IMR-90 (cell line): ENCODE results near the gene MLX.

DNA sequence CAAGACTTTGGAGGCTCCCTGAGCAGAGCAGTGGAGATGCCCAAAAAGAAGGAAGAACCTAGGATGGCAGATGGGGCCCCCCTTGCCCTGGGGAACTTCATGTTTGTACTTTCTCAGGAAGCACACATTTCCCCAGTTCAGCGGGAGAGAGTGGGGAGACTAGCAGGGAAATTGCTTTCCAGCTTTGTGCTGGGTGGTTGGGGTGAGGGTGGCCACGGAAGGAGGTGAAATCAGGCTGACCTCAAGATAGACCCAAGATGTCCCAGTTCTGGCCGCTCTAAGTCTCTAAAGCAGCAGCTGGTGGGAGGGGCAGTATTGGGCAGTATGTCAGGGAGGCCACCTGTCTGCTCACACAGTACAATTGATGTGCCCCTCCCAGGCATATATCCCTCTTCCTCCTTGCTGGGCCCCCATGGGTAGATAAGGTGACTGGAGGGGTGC lies 17.2 kb upstream of the NAGLU start:
- RRBS = no CpG with 5 or more reads among the region's 3 CpGs
CAGE:
- cytosol, long polyA plus RNA = no peak
- long polyA plus RNA = no peak
- nucleus, long polyA plus RNA = no peak

DNA sequence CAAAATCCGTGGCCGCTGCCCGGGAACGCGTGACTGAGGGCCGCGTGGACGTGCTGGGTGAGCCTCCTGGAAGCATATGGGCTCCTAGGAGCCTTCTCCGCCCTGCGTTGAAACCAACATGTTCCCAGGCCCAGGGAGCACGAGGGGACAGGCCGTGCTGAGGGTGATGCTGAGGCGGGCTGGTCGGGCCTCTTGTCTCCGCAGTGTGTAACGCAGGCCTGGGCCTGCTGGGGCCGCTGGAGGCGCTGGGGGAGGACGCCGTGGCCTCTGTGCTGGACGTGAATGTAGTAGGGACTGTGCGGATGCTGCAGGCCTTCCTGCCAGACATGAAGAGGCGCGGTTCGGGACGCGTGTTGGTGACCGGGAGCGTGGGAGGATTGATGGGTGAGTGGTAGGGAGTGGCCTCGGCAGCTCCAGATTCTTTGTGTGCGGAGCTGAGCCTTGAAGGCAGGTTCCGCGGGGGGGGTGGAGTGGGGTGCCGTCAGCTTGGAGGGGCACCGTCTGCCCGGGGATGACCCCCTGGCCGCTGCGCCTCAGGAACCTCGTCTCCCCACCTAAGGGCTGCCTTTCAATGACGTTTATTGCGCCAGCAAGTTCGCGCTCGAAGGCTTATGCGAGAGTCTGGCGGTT lies 627 bp downstream of the HSD17B1 start:
- RRBS = 91% methylated on average over 3 of the region's 46 CpGs
CAGE:
- cytosol, long polyA plus RNA = no peak
- long polyA plus RNA = no peak
- nucleus, long polyA plus RNA = no peak

DNA sequence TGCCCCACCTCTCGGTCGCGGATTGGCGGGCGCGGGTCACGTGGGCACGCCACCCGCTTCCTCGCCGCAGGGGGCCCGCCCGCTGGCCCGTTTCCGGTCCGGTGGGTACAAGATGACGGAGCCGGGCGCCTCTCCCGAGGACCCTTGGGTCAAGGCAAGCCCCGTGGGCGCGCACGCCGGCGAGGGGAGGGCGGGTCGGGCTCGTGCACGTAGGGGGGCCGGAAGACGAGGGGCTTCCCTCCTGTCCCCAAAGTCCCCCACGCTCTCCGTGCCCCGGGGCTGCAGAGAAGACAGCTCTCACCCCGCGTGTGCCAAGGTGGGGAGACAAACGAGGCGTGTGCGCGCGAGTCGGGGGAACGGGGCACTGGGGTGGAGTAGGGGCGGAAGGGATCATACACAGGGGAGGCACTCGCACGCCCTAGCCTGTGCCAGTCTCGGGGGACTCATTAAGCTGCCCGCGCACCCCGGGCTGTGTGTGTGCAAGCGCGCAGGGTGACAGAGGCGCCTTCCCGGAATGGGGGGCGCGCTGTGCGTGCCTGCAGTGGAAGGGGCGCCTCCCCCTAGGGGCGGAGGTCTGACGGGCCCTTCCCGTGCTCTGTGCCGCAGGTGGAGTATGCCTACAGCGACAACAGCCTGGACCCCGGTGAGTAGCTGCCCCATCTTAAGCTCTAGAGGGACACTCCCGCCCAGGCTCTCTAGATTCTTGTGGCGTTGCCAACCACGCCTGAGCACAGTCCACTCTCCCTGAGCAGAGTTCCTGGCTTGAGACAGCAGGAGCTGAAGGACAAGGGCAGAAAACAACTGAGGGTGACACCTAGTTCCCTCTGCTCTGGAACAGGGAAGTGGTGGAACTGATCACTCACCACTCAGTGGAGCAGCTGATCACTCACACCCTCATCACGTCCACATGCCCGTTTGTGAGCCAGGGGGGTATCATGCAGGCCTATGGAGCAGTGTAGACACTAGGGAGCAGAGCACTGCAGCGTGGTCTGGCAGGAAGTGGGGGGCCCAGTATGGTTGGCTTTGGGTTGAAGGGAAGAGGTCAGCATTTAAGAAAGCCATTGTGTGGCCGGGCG lies at the start of gene MLX:
Gene MLX (plus strand): TSS at position 88 of the 1,076 bp plus-strand sequence.
- RRBS = 2% methylated on average over 23 of the region's 73 CpGs
CAGE:
- cytosol, long polyA plus RNA = start-site peak on the plus strand centred at position 89 of the sequence, 43 bp wide, 640 and 1,388 reads in 2 replicates
- long polyA plus RNA = start-site peak on the plus strand centred at position 101 of the sequence, 48 bp wide, 689 and 1,056 reads in 2 replicates
- nucleus, long polyA plus RNA = no peak

DNA sequence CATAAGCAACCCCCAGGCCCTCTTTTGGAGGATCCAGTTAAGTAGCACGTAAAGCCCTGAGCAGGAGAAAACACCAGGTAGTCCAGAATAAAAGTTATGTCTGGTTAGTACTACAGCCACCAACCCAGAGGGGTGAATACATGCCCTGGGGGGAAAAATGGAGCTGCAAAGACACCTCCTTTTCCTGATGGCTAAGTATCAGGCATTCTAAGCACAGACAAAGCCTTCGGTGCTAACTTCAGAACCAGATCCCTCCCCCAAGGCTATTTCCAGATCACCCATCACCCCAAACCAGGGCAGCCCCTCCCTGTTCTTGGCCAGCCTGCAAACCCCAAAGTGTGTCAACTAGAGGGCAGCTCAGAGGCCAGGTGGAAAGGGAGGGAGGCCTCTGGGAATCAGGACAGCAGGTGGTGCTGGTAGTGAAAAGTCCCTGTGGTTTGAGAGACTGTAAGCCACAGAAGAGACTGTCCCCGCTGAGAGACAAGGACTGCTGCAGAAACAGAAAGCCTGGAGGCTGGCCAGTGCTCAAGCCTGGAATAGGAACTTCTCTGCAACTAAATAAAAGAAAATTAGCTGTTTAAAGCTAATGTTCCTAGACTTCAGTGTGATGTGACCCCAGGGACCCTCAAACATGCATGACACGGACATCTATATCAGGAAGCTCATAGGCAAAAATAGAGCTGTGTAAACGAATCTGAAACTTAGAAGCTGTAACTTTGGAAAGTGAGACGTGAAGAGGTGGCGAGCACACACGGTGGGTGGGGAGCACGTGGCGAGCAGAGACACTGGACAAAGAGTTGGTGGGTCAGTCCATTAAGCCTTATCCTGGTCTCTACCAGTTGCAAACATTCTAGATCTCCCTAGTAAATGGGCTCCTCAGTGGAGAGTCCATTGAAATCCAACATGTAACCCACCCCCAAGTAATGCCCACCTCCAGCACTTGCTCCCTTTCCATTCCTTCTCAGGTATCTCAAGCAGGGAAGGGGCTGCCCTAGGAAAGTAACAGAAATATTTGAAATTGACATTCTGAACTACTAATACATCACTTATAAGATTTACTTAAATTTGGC lies 9.2 kb downstream of the TUBG1 start:
- RRBS = no CpG with 5 or more reads among the region's 10 CpGs
CAGE:
- cytosol, long polyA plus RNA = no peak
- long polyA plus RNA = no peak
- nucleus, long polyA plus RNA = no peak

DNA sequence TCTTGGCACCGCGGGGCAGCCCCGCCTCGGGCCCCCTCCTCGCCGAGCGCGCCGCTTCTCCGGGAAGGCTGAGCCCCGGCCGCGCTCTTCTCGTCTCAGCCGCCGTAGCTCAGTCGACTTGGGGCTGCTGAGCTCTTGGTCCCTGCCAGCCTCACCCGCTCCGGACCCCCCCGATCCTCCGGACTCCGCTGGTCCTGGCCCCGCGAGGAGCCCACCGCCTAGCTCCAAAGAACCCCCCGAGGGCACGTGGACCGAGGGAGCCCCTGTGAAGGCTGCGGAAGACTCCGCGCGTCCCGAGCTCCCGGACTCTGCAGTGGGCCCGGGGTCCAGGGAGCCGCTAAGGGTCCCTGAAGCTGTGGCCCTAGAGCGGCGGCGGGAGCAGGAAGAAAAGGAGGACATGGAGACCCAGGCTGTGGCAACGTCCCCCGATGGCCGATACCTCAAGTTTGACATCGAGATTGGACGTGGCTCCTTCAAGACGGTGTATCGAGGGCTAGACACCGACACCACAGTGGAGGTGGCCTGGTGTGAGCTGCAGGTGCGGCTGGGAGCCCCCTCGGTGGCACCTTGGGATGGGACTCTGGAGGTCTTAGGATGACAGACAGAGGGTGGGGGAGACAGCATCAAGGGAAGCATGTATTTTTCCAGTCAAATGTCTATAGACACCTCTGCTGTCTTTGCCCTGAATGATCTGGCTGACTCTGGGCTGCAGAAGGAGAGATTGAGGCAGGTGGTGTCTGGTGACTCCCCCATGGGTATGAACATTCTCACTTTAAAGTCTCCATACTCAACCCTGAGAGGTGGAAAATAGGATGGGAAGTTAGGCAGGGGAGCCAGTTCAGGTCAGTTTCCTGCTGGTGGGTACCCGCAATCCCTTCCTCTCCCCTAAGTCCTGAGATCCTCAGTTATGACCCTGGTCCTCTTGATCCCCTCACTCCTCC lies 639 bp downstream of the WNK4 start:
- RRBS = 6% methylated on average over 8 of the region's 50 CpGs
CAGE:
- cytosol, long polyA plus RNA = no peak
- long polyA plus RNA = no peak
- nucleus, long polyA plus RNA = no peak

DNA sequence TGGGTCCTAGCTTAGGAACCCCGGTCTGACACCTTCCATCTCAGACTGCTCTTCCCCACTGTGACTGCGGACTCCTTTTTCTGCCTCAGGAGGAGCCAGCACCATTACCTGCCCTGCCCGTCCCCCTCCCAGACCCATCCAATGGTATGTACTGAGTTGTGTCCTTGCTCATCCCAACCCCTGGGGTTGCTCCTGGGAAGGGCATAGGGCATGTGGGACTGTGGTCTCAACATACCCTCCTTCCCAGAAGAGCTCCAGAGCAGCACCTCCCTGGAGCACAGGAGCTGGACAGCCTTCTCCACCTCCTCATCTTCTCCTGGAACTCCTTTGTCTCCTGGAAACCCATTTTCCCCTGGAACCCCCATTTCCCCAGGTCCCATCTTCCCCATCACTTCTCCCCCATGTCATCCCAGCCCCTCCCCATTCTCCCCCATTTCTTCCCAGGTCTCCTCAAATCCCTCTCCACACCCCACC lies 3.9 kb downstream of the COA3 start:
- RRBS = no CpG with 5 or more reads among the region's 3 CpGs
CAGE:
- cytosol, long polyA plus RNA = no peak
- long polyA plus RNA = no peak
- nucleus, long polyA plus RNA = no peak

DNA sequence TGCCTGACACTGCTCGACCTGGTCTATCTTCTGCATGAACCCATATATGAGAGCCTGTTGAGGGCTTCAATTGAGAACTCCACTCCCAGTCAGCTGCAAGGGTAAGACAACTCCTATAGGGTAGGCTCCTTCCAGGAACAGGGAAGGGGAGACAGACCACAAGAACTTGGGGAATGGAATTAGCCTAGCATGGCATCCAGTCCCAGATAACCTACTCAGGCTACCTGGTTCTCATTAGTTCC lies 8.0 kb downstream of the CNTD1 start:
- RRBS = no CpG with 5 or more reads among the region's 1 CpG
CAGE:
- cytosol, long polyA plus RNA = no peak
- long polyA plus RNA = no peak
- nucleus, long polyA plus RNA = no peak

DNA sequence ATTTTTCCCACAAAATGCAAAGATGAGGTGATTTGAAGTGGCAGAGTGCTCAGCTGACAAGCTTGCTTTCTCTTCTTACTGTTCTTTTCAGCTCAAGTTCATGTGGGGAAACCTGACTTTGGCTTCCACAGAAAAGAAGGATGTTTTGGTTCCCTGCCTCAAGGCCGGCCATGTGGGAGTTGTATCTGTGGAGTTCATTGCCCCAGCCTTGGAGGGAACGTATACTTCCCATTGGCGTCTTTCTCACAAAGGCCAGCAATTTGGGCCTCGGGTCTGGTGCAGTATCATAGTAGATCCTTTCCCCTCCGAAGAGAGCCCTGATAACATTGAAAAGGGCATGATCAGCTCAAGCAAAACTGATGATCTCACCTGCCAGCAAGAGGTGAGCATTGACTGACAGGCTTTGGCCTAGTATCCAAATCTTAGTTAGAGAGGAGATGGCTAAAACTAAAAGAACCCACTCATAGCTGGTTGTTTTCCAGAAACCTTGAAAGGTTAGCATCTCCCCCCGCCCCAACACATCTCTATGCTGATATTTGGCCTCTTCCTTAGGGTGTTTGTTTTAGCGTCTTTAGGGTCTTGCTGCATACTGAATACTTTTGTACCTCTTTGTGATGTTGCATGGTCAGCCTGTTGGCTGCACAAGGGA lies 18.3 kb upstream of the TMEM106A start:
- RRBS = no CpG with 5 or more reads among the region's 7 CpGs
CAGE:
- cytosol, long polyA plus RNA = no peak
- long polyA plus RNA = no peak
- nucleus, long polyA plus RNA = no peak

GRCh38 chr17:43203487-43203858 lies 8.2 kb upstream of the TMEM106A start:
CAGE:
- cytosol, long polyA plus RNA = no peak
- long polyA plus RNA = no peak
- nucleus, long polyA plus RNA = no peak

DNA sequence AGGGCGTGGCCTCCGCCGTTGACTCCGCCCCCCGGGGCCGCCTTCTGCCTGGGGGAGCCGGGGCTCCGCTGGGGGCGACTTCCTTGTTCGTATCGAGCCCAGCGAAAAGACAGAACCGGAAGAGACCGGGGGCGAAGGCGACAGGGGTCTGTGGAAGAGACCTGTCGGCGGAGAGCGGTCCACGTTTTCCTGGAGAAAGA lies 13.1 kb upstream of the CCDC200 start:
- RRBS = no CpG with 5 or more reads among the region's 20 CpGs
CAGE:
- cytosol, long polyA plus RNA = no peak
- long polyA plus RNA = no peak
- nucleus, long polyA plus RNA = no peak

DNA sequence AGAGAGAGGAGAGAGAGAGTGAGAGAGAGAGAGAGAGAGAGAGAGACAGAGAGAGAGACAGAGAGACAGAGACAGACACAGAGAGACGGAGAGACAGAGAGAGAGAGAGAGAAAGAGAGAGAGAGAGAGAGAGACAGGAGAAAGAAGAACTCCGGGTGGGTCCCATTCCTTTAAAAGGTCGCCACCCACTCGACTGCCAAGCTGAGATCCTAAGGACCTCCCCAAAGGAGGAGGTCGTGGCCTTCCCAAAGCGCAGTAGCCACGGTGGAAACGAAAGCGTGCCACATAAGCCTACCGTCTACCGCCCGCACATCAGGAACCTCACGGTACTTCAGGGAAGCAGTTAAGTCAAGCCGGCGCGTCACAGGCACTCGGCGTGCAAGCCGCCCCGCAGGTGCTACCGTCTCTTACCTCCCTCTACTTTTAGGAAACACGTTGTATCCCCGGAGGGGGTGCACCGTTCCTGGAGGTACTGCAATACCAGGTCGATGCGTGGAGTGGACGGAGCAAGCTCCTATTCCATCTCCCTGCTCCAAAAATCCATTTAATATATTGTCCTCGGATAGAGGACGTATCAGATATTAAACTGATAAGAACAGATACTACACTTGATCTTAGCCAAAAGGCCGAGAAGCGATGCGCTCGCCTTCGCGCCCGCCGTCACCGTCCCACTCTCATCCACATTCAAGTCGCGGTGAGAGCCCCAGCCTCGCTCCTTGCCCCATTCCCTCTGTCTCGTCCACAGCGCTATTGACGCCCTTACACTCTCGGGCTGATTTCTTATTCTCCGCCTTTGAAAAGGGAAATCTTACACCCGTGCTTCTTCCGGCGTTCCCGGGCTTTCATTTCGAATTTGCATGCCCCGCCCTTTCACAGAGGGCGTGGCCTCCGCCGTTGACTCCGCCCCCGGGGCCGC lies 23.2 kb upstream of the CCDC200 start:
- RRBS = no CpG with 5 or more reads among the region's 58 CpGs
CAGE:
- cytosol, long polyA plus RNA = no peak
- long polyA plus RNA = no peak
- nucleus, long polyA plus RNA = no peak

DNA sequence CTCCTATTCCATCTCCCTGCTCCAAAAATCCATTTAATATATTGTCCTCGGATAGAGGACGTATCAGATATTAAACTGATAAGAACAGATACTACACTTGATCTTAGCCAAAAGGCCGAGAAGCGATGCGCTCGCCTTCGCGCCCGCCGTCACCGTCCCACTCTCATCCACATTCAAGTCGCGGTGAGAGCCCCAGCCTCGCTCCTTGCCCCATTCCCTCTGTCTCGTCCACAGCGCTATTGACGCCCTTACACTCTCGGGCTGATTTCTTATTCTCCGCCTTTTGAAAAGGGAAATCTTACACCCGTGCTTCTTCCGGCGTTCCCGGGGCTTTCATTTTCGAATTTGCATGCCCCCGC lies 43.0 kb upstream of the CCDC200 start:
- RRBS = no CpG with 5 or more reads among the region's 25 CpGs
CAGE:
- cytosol, long polyA plus RNA = no peak
- long polyA plus RNA = no peak
- nucleus, long polyA plus RNA = no peak

GRCh38 chr17:43290987-43291431 lies 62.6 kb upstream of the CCDC200 start:
- RRBS = no CpG with 5 or more reads among the region's 26 CpGs
CAGE:
- cytosol, long polyA plus RNA = no peak
- long polyA plus RNA = no peak
- nucleus, long polyA plus RNA = no peak

GRCh38 chr17:43456587-43457457 lies 27.0 kb upstream of the DHX8 start:
- RRBS = no CpG with 5 or more reads among the region's 7 CpGs
CAGE:
- cytosol, long polyA plus RNA = no peak
- long polyA plus RNA = no peak
- nucleus, long polyA plus RNA = no peak

DNA sequence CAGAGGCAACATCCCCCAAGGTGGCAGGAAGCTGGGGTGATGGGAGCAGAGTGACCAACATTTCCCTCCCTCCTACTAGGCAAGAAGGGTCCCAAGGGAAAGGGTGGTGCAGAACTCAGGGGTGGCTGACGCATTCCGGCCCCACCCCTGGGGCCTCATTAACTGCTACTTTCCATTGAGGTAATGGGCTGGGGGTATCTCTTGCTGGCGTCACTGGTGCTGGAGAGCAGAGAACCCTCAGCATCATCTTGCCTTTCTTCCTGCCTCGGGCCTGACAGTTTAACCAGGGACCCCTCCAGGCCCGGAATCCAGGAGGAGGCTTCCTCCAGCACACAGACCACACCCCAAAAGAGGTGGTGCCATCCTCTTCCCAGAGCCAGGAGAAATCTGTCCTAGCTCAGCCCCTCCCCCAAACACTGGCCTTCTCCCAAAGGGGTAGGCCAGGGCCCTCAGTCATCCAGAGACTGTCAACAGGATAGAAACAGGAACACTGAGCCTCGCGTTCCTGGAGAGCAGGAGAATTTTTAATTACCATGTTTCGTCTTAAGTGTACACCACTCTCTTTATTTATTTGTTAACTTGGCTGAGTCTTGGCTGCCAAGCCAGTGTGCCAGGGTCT lies 5.3 kb downstream of the ETV4 start:
- RRBS = no CpG with 5 or more reads among the region's 8 CpGs
CAGE:
- cytosol, long polyA plus RNA = no peak
- long polyA plus RNA = no peak
- nucleus, long polyA plus RNA = no peak

- RRBS = no CpG with 5 or more reads among the region's 12 CpGs
CAGE:
- cytosol, long polyA plus RNA = no peak
- long polyA plus RNA = no peak
- nucleus, long polyA plus RNA = no peak
Measured at GRCh38 chr17:43574249-43574616, 28.1 kb upstream of the ETV4 start.

- RRBS = no CpG with 5 or more reads among the region's 9 CpGs
CAGE:
- cytosol, long polyA plus RNA = no peak
- long polyA plus RNA = no peak
- nucleus, long polyA plus RNA = no peak
Measured at GRCh38 chr17:43656526-43657034, 5.1 kb downstream of the MEOX1 start.

DNA sequence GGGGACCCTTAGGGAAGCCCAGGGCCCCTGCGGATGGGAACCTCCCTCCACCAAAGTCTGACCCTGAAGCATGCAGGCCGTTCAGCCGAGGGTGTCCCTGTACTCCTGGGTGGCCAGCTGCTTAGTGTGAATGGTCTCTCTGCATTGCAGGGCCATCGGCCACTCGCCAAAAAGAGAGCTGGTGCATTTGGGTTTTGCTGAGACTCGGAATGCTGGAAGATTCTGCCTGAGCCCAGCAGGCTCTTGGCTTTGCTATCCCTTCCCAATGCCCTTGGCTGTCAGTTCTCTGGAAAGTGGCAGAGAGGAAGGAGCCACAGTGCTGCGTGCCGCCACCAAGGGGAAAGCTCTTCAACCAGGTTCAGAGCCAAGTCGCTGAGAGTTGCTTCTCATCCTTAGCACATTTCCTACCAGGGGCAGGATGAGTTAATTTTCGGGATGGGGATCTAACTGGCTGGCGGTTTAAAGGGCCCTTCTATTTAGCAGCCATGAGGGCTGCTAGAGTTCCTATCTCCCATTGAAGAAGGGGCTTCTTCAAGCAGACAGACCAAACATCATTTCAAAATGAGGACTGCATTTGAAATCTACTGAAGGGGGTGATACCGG lies 2.7 kb downstream of the MEOX1 start:
- RRBS = no CpG with 5 or more reads among the region's 12 CpGs
CAGE:
- cytosol, long polyA plus RNA = no peak
- long polyA plus RNA = no peak
- nucleus, long polyA plus RNA = no peak

DNA sequence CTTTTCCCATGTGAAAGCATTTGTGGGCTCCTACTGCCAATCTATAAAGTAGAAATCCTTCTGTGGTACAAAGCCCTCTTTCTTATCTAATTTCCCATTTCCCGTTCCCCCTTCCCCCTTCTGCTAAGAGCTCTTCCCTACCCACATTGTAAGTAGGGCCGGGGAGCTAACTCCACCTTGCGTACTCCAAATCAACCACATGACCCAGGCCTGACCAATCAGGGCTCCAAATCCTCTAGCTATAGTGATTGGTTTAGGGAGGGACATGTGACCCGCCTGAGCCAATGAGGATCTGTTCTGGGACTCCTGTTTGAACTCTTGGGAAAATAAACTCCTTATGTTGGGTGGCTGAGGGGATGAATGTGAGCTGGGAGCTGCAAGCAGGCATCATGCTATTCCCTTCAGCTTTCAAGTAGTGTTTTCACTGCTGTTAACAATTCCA lies 40.9 kb upstream of the MEOX1 start:
- RRBS = no CpG with 5 or more reads among the region's 4 CpGs
CAGE:
- cytosol, long polyA plus RNA = no peak
- long polyA plus RNA = no peak
- nucleus, long polyA plus RNA = no peak

DNA sequence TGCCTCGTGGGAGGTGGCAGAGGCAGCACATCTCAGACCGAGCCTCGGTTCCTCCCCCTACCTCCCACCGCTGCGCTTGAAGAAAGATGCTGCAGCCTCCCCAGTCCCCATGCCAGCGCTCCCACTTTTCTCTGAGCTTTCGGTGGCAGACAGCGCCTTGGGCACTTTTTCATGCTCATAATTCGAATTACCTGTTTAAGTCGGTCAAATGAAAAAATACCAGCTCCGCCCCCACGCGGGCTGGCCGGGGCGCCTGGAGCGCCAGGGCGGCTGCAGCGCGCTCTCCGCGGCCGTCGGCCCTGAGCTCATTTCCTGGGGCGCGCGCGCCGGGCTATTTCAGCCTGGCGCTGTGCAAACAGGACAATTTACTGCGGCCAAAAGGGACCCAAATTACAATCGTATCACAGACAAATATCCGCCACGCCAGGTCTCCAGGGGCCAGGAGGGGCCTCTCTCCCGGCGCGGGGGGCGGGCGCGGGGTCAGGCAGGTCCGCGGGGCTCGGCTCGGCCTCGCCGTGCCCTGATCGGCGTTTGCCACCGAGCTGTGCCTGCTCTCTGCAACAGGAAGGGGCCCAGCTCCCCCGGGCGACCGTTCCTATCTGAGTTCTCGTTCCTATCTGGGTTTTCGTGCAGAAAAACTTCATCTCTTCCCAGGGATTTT lies 44.9 kb downstream of the SOST start:
- RRBS = 3% methylated on average over 12 of the region's 53 CpGs
CAGE:
- cytosol, long polyA plus RNA = no peak
- long polyA plus RNA = no peak
- nucleus, long polyA plus RNA = no peak